Mesothelial cell of epicardium (in vitro differentiated cells): ENCODE results near the gene FBXW12.

- PRO-cap: no peak
Observed at GRCh38 chr3:47379960-47380234, 924 bp upstream of the PTPN23 start.

- PRO-cap: bidirectional peak, plus-strand start at chr3:47380379, minus-strand start at chr3:47380390
Observed at GRCh38 chr3:47380235-47380479, 664 bp upstream of the PTPN23 start.

DNA sequence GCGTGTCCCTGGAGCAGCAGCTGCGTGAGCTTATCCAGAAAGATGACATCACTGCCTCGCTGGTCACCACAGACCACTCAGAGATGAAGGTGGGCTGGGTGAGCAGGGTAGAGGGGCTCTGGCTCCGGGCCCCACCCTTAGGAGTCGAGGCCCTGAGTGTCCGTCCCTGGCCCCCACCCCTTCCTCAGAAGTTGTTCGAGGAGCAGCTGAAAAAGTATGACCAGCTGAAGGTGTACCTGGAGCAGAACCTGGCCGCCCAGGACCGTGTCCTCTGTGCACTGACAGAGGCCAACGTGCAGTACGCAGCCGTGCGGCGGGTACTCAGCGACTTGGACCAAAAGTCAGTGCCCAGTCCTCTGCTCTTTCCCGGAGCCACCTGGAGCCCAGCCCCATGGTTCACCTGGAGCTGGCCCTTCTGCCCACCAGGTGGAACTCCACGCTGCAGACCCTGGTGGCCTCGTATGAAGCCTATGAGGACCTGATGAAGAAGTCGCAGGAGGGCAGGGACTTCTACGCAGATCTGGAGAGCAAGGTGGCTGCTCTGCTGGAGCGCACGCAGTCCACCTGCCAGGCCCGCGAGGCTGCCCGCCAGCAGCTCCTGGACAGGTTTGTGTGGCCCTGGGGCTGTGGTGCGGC, 28.5 kb downstream of the PTPN23 start:
- PRO-cap: no peak

- PRO-cap: no peak
Observed at GRCh38 chr3:47412403-47413483, 31.9 kb downstream of the PTPN23 start.

DNA sequence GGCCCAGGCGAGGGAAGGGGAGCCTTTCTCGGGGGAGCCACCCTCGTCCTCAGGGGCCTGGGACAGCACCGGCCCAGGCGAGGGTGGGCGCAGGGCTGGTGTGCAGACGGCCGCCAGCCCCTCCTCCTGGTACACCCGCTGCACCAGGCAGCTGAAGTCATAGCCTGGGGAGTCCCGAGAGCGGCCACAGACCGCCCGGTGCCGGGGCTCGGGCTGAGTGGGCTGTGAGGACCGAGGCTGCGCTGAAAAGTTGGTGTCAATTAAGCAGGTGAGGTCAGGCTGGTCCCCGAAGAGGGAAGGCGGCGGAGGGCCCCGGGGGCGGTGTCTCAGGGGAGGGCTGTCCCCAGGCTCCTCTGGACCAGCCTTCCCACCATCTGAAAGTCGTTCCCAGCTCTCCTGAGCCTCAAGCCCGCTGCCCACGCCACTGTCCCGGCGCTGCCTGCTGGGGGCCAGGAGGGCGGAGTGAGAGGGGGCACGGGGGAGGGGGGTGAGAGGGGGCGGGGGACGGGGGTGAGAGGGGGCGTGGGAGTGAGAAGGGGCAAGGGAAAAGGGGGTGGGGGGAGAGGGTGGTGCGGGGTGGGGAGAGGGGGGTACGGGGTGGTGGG, 36.7 kb downstream of the PTPN23 start:
- PRO-cap: no peak

DNA sequence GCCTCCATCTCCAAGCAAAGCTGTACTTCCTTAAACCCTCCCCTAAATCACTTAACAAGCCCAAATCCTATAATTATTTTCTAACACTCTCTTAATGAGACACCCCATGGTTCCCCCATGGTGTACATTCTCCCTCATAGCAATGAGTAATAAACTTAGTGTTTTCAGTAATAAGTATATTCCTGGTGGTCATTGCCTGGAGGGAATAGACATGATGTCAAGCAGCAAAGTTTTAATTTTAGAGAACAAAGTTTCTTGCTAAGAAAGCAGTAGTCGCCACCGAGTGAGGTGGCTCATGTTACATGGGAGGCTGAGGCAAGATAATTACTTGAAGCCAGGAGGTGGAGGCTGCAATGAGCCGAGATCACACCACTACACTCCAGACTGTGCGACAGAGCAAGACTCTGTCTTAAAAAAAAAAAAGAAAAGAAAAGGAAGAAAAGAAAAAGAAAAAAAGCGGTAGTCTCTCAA, 2.3 kb upstream of the ELP6 start:
- PRO-cap: no peak

DNA sequence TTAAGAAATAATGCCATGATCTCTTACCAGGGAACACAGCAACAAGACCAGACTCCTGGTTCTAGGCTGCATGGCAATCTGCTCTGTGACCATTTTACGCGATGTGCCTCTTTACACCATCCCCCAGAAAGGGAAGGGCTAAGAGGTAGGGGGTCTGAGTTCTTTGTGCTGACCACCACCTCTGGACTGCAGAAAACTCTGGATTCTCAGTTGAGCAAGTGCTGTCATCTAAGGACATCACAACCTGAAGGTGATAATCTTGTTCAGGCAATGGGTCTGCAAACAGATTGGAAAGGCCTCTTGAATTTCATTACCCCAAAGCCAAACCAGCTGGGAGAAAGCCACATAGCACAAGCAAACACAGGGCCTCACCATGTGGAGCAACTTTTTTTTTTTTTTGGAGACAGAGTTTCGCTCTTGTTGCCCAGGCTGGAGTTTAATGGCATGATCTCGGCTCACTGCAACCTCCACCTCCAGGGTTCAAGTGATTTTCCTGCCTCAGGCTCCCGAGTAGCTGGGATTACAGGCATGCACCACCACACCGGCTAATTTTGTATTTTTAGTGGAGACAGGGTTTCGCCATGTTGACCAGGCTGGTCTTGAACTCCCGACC, 3.9 kb upstream of the CSPG5 start:
- PRO-cap: no peak

DNA sequence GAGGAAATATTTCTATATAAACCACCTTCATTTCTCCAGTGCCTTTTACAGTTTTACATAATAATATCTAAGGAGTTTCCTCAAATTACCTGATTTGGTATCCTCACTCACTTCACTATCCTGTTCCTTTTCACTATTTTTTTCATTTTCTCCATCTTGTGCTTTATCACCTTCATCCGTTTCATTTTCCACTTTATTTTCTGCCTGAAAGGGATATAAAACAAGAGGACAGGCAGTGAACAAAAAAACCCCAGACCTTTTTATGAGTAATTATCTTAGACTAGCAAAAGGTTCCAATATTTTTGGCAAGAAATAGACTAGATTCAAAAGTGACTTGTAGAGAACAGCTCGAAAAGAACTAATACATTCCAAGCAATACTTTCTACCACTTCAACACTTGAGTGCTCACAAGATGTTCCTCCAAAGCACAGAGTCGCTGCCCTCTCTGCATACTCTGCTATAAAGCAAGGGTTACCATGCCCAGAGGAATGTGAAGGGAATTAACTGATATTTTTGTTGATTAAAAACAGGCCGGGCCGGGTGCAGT, 57.3 kb upstream of the CSPG5 start:
- PRO-cap: no peak

- PRO-cap: no peak
Observed at GRCh38 chr3:47710314-47710887, 71.3 kb downstream of the SMARCC1 start.

DNA sequence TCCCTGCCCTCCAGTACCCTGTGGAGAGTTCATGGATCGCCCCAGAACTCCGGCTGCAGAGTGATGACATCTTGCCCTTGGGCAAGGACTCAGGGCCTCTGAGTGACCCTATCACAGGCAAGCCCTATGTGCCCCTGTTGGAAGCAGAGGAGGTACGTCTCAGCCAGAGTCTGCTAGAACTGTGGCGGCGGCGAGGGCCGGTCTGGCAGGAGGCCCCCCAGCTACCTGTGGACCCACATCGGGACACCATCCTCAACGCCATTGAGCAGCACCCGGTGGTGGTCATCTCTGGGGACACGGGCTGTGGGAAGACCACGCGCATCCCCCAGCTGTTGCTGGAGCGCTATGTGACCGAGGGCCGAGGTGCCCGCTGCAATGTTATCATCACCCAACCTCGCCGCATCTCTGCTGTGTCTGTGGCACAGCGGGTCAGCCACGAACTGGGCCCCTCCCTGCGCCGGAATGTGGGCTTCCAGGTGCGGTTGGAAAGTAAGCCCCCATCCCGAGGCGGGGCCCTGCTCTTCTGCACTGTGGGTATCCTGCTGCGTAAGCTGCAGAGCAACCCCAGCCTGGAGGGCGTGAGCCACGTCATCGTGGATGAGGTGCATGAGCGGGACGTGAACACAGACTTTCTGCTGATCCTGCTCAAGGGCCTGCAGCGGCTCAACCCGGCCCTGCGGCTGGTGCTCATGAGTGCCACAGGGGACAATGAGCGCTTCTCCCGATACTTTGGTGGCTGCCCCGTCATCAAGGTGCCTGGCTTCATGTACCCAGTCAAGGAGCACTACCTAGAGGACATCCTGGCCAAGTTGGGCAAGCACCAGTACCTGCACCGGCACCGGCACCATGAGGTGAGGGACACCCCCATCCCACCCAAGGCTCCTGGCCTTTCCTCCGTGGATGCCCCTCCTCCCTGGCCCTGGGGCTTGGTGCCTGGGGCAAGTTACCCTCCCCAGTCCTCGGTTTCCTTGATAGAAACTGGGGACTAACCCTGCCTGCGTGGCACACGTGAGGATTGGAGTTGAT, 43.5 kb downstream of the DHX30 start:
- PRO-cap: no peak

DNA sequence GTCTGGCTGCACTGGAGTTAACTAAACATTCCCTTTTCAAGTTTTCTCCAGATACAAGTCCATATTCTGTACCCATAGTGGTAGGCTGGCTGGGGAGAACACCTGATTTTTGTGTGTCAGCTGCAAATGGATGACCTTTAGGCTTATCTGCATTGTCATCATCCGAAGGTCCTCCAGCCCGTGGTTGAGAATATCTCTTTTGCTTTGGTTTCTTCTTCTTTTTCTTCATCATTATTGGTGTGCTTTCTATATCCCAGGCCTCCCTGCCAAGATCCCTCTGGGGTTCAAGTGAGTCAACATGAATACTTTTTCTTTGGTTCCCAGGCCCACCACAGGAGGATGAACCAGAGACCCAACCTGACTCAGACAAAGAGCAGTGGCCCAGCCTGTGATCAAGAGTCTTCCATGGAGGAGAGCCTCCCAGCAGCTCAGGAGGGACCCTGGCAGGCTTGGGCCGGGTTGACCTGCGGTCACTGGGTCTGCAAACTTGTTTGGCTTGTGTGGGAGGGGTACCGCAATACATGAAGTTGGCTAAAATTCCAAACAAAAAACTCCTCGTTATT, 104.2 kb downstream of the MAP4 start:
- PRO-cap: no peak

- PRO-cap: bidirectional peak, plus-strand start at chr3:48089065, minus-strand start at chr3:48088848; bidirectional peak, plus-strand start at chr3:48089349, minus-strand start at chr3:48089272
Observed at GRCh38 chr3:48088543-48089551, 72.6 kb upstream of the MAP4 start.

- PRO-cap: no peak
Observed at GRCh38 chr3:48186721-48187855, 1.1 kb downstream of the CDC25A start.

DNA sequence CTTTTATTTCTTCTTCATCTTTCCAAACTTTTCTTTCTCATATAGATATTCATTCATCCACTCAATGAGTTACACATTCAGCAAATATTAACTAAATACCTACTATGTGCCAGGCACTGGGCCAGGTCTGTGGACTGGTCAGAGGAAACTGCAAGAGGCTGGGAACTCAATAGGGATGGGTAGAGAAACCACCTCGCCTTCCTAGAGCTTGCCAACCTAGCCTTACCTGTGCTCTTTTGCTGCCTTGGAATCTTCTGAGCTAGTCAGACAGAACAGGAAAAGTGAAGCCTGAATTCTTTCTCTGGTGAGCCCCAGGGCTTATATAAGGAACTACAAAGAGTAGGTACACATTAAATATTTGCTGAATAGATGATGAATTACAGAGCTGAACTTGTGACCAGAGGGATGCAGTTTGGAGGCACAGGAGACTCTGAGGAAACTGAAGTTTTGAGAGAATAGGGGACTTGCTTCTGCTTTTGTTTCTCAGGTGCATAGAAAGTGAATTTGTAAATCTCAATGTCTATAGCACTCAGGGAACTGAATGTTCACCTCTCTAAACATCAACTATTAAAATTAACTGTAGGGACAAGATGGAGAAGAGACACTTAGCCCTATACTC, 15.6 kb upstream of the FBXW12 start:
- PRO-cap: no peak

- PRO-cap: no peak
Observed at GRCh38 chr3:48371870-48372337, at the start of gene FBXW12. FBXW12 (plus strand) TSS chr3:48372219.

GRCh38 chr3:48398257-48399155, 26.5 kb downstream of the FBXW12 start:
- PRO-cap: no peak

- PRO-cap: bidirectional peak, plus-strand start at chr3:48473212, minus-strand start at chr3:48473107
Observed at GRCh38 chr3:48472554-48473383, 6.7 kb downstream of the TREX1 start.

DNA sequence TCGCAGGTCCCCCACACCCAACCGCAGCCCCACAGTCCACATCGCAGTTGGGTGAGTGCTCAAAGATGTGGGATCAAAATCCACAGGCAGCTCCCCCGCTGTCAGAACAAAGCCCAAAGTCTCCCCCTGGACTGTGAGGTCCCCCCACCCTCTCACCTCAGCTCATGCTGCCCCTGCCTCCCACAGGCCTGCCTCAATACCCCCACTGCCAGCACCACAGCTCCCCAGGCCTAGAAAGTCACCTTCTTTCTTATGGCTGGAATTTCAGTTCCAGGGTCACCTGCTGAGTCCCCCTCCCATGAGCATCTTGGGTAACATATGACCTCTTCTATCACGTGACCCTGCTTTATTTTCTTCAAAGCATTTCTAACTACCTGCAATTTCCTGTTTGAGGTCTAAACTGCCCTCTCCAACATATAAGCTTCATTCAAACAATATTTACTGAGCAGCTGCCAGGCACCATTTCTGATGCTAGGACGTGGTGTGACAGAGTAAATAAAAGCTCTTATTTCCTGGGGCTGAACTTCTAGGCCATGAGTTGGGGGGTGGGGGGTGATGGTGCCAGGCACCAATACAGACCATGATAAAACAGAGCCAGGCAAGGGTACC, 2.4 kb upstream of the TMEM89 start:
- PRO-cap: no peak

DNA sequence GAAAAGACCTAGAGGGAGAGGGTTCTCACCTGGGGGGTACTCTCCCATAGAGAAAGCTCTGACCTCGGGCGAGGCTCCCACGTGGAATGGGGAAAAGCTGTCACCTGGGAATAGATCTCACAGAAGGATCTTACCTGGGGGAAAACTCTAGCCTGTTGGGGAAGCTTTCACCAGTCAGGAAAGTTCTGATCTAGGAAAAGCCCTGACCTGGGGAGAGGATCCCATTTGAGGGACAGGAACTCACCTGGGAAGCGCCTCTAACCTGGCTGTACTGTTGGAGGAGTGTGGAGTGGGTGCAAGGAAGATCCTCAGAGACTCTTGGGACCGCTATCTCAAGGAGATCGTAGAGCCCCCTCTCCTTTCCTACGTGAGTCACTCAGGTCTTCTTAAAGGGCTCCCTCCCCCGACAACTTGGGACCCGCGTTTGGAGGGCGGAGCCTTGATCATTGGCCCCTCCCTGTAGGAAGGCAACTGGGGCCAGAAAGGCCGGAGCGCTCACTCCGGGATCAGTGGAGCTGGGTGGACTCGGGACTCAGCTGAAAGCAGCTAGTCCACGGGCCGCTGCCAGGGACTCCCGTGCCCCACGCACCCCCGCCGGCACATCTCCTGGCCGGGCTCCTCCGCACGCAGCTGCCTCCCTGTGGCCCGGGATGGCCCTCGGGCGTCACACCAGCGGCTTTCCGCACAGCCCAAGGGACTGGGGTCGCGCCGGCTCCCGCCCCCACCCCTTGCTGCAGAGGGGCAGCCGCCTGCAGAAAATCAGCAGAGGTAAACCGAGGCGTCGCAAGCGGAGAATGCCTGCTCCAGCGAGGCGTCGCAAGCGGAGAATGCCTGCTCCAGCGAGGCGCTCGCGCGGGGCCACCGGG, 541 bp downstream of the SLC26A6 start:
- PRO-cap: no peak

GRCh38 chr3:48683103-48683894, 2.4 kb downstream of the NCKIPSD start:
- PRO-cap: no peak